Cardiac atrium fibroblast (primary cell): Measurements from ENCODE around the gene GEMIN6.

DNA sequence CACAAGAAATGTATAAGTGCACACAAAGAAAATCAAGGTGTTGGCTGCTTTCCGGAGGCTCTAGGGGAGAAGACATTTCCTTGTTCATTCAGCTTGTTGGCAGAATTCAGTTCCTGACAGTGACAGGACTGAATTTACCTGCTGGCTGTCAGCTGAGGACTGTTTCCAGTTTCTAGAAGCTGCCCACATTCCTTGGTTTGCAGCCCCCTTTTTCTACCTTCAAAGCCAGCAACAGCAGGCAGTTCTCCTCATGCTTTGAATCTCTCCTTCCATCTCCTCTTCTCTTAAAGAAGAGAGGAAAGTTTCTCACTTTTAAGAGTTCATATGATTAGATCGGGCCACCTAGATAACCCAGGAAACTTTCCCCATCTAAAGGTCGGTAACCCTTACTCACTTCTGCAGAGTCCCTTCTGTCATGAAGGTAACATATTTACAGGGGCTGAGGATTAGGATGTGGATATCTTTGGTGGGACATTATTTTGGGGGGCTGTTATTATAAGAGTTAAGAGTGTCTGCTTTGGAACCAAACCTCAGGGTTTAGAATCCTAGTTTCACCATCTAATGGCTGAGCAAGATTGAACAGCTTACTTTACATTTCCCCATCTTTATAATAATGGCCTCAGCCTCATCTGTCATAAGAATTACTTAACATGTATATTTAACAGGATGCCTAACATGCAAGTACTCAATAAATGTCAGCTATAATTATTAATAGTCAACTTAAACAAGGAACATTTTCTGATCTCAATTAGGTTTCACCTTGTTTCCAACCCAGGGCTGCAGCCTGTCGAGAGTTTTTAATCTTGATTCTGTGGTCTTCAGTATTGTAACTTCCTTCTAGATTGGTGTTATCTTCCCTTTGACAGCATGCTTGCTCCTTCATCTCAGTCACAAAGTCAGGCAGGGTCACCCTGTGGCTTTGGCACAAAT, 50.9 kb downstream of the HNRNPLL start:
- RAMPAGE, long total RNA = no peak

- RAMPAGE, long total RNA = no peak
Measured at GRCh38 chr2:38598771-38599156, 4.0 kb downstream of the HNRNPLL start.

- RAMPAGE, long total RNA = no peak
Measured at GRCh38 chr2:38599757-38600231, 2.9 kb downstream of the HNRNPLL start.

DNA sequence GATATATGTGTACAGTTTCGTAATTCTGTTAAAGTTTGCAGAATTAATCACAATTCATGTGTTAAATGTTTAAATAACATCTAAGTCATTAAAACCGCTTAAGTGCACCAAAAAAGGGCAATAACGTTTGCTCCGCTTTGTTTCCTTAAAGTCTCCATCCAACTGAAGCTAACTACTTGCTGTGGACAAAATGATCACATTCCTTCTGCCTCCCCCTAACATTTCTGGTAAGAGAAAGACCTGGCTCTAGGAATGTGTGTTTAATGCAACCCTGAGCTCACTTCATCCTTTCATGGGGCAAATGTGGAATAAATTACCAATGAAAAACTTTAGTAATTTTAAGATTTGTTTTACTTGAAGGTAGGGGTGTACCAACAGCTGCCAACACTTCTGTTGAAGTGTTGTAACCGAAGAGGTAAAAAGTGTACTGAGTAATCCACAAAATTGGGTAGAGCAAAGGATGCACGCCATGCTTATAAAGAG, 1.3 kb downstream of the HNRNPLL start:
- RAMPAGE, long total RNA = no peak

- RAMPAGE, long total RNA = no peak
Measured at GRCh38 chr2:38620241-38620501, 17.4 kb upstream of the HNRNPLL start.

GRCh38 chr2:38778032-38778299, at the start of gene GEMIN6:
Gene GEMIN6, plus strand, starts transcription at chr2:38778210.
- RAMPAGE, long total RNA = start-site peak on the plus strand at chr2:38778195-38778235, 186 and 27 reads in 2 replicates

DNA sequence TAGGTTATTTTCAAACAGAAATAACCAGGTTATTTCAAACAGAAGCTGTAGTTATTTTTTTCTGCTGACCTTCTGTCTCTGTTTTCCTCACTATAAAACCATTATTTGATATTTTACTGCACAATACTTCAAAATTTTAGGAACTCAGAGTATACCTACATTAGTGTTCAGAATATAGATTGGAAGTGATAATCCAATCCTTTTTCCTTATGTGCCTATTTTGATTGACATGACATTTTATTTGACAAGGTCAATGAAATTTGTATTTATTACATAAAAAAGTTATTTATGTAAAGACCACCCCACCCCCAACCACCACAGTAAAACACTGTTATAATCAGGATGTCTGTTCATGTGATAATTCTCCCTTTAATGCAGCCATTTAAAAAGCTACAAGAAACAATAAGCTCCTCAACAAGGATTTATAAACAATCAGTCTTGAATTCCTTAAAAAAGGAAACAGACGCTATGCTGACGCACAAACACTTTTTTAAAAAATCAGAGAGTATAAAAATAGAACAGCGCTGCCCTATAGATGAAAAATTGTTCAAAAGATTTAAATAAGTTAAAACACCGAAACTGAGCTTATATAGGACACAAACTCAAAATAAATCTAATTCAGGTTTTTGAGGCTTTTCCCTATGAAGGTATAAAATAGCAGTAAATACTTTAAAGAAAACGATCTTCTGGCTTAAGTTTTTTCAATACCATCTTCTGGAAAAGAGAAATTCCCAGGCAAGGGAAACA, 102.2 kb downstream of the SOS1 start:
- RAMPAGE, long total RNA = no peak

- RAMPAGE, long total RNA = no peak
Measured at GRCh38 chr2:39128751-39129107, 7.9 kb upstream of the SOS1 start.

DNA sequence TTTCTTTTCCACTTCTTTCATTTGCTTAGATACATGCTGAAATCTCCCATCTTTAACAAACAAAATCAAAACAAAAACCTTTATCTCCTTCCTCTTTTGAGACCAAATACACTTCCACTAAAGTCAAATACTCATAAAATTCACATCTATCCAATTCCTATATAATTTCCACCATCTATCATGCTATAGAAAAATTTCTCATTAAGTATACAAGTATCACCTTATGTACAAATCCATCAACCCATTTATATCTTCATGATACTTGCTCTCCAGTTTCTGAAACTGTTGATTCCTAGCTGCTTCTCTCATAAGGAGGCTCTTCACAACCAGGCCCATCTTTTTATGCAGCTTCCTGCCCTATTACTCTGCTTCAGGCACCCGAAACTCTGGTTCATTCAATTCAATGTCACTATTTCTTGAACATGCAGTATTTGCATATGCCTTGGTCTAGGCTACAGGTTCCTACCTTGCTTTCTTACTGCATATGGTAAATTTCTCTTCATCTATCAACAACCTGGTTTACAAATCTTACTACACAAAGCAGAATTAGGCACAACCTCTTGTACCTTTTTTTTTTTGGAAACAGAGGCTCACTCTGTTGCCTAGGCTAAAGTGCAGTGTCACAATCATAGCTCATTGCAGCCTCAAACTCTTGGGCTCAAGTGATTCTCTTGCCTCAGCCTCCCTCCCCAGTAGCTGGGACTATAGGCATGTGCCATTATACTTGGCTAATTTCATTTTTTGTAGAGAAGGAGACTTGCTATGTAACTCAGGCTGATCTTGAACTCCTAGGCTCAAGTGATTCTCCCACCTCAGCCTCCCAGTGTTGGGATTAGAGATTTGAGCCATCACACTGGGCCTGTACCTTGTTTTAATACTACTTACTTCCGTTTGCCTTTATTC, 125.6 kb upstream of the SOS1 start:
- RAMPAGE, long total RNA = no peak

DNA sequence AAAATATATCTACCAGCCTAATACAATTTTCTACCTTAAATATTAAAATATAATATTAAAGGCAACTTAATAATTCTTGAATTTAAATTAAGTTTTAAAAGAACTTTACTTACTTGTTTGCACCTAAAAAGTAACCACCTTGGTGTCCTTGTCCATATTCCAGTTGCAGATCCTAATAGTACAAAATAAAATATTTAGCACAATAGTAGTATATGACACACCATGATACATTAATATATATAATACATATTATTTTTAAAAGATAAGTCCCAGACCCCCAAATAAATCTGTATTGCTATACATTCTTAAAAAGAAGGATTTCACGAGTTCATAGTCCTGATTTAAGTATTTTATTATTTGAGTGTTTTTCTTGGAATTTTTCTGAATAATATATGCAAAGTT, 137.5 kb downstream of the MAP4K3 start:
- RAMPAGE, long total RNA = no peak

- RAMPAGE, long total RNA = no peak
Measured at GRCh38 chr2:39334018-39334599, 103.0 kb downstream of the MAP4K3 start.

- RAMPAGE, long total RNA = no peak
Measured at GRCh38 chr2:39377411-39378129, 59.5 kb downstream of the MAP4K3 start.

DNA sequence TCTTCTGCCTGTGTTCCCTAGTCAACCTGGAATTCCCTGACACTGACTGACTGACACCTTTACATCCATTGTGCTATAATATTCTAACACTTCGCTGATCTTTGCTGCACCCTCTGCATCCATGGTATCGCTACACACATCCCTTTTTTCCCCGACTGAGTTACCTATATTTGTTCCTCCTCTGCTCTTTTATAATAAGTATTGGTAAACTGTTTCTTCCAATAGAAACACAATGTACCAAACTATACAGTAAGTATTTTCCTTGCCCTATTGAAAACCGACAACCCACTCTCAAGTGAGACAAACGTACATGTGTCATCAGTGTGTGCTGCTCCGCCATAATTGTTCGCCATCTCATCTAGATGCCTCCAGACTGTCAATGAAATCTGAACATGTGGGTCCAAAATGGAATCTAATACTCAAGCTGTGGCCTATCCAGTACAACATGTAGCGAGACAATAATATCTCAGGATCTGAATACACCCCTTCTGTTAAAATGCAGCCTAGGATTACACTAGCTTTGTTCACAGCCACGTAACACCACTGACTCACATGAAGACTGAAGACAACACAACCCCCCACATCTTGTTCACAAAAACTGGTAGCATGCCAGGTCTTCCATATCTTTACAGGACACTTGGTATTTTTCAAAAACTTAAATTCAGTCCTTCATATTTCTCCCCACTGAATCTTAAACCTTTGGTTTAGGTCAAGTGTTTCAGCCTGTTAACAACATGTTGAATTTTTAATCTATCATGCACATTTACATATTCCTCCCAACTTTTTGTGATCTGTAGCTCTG, 84.4 kb downstream of the SLC8A1 start:
- RAMPAGE, long total RNA = no peak

- RAMPAGE, long total RNA = no peak
Measured at GRCh38 chr2:40407348-40408227, 44.3 kb downstream of the SLC8A1 start.

GRCh38 chr2:40454157-40454710, 2.3 kb upstream of the SLC8A1 start:
- RAMPAGE, long total RNA = no peak

DNA sequence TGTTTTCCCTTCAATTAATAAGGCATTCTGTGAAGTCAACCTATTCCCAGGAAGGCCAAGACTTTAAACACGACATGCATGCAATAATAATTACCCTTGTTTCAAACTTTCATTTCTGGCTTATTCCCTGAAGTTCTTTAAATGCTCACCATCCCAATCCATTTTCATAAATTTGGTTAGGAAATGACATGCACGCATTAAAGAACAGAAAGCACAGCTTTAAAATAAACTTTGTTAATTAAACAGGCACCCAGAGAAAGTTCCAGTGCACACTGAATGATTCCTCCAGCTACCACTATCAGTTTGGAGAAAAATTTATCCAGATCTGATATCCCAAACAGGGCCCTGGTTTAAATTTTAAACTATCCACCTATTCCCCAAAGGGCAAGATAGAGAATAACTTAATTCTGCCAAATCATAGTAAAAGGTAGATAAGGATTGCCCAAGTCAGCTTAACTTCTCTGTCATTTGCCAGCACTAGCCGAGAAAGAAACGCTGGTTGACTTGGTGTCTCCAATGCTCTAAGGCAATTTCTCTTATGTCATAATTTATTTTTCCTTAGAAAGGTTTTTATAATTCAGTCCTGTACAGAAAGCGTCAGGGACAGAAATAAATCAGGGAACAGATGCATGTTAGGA, 322.0 kb upstream of the PKDCC start:
- RAMPAGE, long total RNA = no peak

- RAMPAGE, long total RNA = no peak
Measured at GRCh38 chr2:41907615-41907840, 140.3 kb upstream of the PKDCC start.

DNA sequence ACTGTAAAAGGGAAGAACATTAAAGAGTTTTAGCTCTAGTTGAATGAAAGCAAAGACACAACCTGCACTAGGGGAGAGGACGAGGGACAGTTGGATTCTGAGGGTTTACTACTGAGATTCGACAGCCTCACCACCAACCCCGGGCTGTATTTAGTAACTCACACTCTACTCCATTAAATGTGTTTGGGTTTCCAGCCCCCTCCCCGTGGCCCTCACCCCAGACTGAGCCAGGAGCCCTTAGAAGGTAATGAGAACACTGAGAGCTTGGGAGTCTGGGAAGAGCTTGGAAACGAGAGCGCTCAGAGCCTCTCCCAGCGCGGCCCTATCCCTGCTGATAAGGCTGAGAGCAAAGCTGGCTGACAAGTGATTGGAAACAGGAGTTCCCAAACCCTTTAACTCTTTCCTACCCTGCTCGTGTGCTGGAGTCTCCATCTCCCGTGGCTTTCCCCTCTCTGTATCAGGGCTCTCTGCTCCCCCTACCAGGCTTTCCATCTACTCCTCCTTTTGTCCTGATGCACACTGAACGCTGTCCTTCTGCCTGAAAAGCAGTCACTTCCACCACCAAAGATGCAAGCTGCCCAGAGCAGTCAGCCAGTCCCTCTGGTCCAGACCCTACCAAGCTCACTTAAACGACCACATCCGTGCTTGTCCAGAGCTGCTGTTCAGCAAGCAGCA, 100.1 kb upstream of the PKDCC start:
- RAMPAGE, long total RNA = no peak

- RAMPAGE, long total RNA = no peak
Measured at GRCh38 chr2:41948246-41949117, 99.3 kb upstream of the PKDCC start.

GRCh38 chr2:42040876-42041204, 7.0 kb upstream of the PKDCC start:
- RAMPAGE, long total RNA = no peak